ENCODE data around the gene CCDC89.

DNA sequence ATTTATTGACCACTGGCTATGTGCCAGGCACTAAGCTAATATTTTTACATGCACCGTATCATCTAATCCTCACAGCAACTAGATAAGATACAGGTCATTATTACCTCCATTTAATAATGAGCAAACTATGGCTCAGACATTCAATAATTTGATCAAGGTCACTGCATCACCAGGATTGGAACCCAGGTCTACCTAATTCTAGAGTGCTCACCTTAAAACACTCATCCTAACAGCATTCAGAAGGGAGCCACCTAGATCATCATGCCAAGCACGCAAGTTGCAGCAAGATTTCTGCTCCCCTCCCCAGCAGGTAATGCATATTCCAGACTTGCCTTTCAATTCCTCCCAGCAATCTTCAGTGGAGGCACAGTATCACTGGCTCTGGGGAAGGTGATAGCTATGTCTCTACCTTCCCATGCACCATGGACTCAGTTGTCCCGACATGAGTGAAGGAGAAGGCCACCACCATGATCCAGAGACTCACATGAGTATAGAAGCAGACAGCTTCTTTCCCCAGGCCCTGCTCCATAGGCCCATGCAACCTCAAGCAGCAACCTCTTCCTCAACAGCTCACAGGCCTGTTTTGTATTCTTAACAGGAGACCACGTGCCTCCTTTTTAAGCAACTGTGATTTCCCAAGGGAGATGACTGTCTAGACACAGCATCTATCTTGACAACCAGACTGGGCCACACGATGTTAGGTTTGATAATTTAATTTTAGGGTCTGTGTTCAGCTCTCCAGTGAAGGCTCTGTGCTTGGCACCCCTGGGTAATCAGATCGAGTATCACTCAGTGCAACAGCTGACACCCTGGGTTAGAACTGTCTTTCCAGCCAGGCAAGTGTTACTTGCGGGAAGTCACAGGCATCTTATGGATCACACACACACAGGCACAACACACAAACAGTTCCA lies 36.4 kb downstream of the RAB30 start:
- RAMPAGE, total RNA, result no peak

GRCh38 chr11:83070725-83070933 lies 1.1 kb downstream of the RAB30 start:
- RAMPAGE, total RNA, result no peak

DNA sequence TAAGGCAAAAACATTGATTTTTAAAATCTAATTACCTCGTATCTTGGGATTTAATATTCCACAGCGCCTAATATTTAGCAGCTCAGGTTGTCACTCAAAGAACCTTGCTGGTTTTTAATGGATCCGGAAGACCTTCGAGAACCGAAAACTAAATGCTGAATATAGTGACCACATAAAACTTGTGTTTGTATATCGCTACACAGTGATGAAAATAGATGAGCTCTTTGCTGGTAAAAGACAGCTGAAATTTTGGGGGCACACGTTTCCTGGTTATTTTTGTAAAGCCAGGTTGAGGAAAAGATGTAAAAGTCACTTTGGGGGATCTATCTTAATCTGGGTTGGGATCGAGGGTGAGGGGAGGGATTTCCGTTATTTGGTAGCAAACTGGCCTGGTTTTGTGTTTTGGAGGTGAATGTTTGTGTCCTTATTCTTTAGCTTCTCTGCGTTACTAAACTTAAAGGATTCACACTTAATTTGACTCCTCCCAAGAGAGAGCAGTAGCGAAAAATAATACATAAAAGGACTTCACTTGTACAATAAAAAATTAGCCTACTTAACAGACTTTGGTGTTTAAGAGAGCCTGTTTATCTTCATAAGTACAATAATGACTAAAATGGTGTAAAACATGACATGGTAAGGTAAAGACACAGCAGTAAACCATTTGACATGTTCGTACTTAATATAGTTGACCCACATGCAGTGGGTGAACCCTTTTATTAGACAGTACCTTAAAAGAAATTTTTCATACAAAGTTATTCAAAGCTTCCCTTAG lies 2.6 kb downstream of the PCF11 start:
- RAMPAGE, total RNA, result no peak

DNA sequence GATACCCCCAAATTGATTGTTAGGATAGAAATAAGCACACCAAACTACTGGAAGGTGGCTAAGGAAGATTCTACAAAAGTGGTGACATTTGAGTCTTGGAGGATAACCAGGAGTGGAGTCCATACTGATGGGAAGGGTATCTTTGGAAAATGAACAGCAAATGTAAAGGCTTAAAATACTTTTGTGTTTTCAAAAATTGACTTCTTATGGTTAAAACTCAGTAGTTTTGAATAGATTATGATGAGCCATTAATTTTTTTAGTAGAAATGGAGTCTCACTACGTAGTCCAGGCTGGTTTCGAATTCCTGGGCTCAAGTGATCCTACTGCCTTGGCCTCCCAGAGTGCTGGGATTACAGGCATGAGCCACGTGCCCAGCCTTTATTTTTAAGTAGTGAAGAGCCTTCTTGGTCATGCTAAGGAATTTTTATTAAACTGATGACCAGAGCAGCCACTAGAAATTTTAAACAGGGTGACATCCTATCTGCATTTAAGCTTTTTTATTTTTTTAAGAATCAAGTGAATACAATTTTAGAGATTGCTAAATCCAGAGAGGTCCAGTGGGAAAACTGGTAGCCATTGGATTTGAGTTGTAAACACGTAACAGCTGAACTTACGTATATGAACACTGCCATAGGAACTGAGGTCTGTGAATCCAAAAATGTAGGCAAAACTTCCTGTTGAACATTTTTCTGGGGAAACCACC lies 7.2 kb upstream of the ANKRD42 start:
- RAMPAGE, total RNA, result no peak

- RAMPAGE, total RNA, result no peak
These were observed 1031.0 kb upstream of the CCDC90B start for GRCh38 chr11:84316886-84317767.

GRCh38 chr11:85685473-85686306 lies at the start of gene CCDC89:
Gene CCDC89, minus strand, starts transcription at chr11:85686195.
- RAMPAGE, total RNA, result no peak

DNA sequence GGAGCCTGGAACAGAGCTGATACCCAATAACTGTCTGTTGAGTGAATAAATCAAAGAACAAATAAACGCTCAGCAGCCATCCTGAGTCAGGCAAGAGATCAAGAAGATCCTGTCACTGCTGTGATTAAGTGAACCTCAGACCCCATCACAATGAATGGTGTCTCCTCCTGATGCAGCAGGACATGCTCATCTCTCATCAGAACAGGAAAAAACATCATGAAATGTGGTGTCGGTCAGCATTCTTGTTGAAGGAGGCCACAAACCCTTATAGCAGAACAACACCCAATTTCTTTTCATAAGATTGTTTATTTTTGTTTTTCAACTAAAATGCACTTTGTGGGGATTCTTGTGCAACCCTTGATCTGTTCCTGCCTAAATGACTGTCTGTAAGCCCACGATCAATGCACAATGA lies 60.3 kb downstream of the SYTL2 start:
- RAMPAGE, total RNA, result no peak

DNA sequence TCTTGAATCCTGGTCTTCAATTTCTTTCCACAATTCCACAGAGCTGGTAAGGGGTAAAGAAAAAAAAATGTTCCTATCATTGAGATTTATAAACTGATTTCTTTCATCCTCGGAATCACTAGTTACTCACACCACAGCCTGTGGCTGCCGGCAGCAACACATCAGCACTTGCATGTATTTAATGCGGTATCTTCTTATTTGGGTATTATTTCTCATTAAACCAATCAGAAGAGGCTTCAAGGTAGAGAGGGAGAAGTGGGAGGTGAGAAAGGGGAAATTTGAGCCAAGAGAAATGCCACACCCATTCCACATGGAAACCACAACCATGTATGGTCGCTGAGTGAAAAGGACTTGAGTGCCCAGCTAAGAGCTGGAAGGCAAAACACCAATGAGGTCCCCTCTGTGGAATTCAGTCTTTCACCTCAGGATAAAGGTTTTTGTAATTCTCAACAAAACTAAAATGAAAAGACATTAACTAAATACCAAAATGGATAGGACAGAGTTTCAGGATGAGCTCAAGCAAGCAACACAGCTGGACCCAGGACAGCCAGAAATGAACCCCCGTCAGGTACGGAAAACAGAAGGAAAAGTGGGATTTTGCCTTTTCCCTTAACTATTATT lies 26.0 kb downstream of the SYTL2 start:
- RAMPAGE, total RNA, result no peak

- RAMPAGE, total RNA, result no peak
These were observed 52.6 kb downstream of the PICALM start for GRCh38 chr11:86015846-86017070.

DNA sequence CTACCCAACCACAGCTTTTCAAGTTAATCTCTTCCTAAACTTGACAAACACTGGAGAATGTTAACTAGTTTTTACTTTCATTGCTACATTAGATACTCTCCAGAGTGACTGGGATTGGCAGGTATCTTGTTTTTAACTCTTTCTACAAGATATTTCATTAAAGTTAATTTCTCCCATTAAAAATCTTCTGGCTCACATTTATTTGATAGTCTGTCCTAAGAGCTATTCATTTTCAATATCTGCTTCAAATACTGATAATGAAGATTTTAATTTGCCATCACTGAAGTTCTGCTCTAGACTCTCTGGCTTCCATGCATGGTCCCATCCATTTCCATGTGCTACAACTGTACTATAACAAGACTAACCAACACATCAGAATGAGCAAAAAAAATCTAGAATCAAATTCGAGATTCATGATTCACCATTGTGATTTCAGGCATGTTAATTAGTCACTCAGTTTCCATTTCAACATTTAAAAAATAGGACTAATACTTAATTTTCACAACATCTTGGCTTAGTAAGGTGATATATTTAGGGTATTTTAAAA lies 22.9 kb downstream of the PICALM start:
- RAMPAGE, total RNA, result no peak

DNA sequence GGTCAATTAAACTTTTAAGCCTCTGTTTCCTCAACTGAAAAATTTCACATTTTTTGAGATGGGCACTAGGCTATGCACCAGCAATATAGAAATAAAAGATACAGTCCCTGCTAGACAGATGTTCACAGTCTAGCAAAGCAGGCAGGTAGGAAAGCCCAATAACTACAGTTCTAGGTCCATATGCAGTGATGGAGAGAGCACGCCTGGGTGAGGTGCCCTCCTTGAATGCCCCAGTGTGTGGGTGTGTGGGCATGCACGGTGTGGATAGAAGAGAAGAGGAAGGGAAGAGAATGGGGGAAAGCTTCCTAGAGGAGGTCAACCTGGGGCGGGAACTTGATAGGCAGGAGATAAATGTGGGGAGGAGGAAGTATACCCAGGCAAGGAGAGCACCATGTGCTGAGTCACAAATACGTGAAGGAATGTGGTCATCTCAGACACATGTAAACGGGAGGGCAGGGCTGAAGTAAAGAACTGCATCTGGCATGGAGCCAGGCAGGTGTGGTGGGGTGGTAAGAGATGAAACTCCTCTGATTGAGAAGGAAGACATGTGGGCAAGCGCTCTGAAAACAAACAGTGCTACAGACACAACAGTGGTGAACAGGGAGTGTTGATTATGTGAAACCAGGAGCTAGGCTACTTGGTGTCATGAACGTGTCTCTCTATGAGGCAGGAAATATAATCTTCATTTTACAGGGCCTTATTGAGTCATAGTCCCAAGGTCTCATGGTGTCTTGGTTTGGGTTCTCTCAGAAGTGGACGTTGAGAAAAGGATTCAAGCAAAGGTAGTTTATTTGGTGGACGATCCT lies 61.5 kb upstream of the EED start:
- RAMPAGE, total RNA, result no peak

GRCh38 chr11:86193321-86193977 lies 51.1 kb upstream of the EED start:
- RAMPAGE, total RNA, result no peak

- RAMPAGE, total RNA, result no peak
These were observed 85.2 kb downstream of the CCDC81 start for GRCh38 chr11:86459644-86460573.

GRCh38 chr11:86551175-86551771 lies 176.6 kb downstream of the CCDC81 start:
- RAMPAGE, total RNA, result no peak

DNA sequence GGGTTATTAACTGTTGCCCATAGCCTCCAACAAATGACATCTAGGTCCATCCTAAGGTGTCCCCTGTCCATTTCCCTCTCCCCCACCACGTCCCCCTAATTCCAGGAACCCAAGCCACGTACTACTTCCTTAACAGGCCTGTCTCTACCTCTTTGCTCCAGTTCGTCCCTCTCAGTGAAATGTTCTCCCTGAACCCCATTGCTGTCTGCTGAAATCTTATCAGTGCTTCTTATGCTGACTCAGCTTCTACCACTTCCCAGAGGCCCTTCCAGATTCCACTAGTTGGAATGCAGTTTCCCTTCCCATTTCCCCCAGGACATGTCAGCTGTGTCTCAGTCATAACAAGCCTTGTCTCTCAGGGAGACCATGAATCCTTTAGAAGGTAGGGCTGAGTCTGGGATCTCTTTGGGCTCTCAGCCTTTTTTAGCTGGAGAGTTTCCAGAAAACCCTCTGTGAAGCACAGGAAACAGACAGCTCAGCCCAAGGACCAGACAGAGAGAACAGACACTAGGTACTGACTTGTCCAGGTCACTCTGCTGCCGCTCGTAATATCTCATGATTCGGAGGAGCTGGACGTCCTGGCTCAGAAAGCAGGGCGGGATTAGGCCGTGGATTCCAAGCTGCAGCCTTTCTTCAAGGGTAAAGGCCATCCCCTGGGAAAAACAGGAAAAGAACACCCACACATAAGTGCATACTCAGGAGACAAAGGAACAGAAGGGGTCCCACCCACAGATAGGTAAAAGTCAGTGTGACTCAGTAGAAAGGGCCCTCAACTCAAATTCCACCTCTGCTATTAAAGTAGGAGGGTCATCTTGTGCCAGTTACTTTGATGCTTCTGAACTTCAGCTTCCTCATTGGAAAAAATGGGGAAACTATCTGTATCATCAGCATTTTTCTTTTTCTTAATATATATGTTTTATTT lies 184.7 kb downstream of the CCDC81 start:
- RAMPAGE, total RNA, result no peak

- RAMPAGE, total RNA, result no peak
These were observed 155.8 kb upstream of the PRSS23 start for GRCh38 chr11:86644186-86645217.

- RAMPAGE, total RNA, result no peak
These were observed 64.8 kb upstream of the PRSS23 start for GRCh38 chr11:86735599-86735878.

GRCh38 chr11:86940500-86941047 lies 14.6 kb downstream of the FZD4 start:
- RAMPAGE, total RNA, result no peak

- RAMPAGE, total RNA, result no peak
These were observed 3.5 kb downstream of the FZD4 start for GRCh38 chr11:86951507-86952216.

DNA sequence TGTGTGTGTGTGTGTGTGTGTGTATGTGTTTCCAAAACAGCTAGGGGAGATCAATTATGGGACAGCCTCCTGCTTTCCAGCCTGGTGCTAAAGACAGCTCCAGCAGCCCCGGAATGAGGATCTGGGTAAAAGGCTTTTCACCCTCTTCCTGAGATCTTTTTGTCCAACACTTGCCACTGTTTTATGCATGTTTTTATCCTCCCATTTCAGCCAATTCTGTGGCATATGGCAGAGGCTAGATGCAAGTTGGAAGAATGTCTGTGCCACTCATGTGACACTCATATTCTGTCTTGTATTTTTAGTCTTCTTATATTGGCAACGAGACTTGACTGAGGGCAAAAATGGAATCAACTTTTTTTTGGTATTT lies 1.5 kb upstream of the FZD4 start:
- RAMPAGE, total RNA, result no peak

All from foreskin keratinocyte (primary cell).